Uterus (tissue), 7 donors: ENCODE measurements around the genes PLB1 and LBH.

DNA sequence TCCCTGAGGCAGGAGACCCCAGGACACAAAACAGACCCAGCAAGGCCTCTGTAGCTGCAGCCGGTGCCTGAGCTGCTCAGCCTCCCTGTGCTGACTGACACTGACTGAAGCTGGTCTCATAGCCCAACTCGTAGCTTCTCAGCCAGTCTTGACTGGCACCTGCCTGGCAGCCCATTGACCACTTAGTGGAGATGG lies 14.1 kb upstream of the FOSL2 start:
- PRO-cap, 4 experiments: no peak in any of the 4 experiments
- RAMPAGE, long total RNA, 2 experiments: no peak in any of the 2 experiments
- RRBS: no CpG with 5 or more reads among the region's 2 CpGs

- PRO-cap, 4 experiments: no peak in any of the 4 experiments
- RAMPAGE, long total RNA, 2 experiments: no peak in any of the 2 experiments
- RRBS: no CpG with 5 or more reads among the region's 2 CpGs
Observed at GRCh38 chr2:28404867-28405369, 12.3 kb downstream of the FOSL2 start.

DNA sequence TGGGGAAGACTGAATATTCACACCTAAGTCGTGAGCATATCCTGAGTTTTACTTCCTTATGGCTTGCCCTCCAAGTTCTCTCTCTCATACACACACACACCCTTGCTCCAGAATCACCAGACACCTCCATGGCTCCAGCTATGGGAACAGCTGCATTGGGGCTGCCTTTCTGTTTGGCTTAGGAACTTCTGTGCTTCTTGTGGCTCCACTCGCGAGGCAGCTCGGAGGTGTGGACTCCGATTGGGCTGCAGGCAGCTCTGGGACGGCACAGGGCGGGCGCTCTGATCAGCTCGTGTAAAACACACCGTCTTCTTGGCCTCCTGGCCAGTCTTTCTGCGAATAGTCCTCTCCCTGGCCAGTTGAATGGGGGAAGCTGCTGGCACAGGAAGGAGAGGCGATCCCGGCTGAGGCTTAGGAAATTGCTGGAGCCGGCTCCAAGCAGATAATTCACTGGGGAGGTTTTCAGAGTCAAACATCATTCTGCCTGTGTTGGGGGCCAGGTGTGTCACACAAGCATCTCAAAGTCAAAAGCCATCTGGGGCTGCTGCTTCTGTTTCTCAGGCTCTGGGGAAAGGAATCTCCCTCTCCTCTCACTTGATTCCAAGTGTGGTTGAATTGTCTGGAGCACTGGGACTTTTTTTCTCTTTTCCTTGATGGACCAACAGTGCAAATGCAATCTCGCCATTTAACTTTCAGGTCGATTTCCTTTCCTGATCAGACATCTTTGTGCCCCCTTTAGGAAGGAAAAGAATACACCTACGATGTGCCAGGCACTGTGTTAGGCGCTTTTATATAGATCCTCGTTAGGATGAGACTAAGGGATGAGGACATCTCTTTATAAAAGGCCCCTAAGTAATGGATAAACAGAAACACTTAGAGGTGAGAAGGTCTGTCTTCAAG lies 22.5 kb downstream of the FOSL2 start:
- PRO-cap, 4 experiments: no peak in any of the 4 experiments
- RAMPAGE, long total RNA, 2 experiments: no peak in any of the 2 experiments
- RRBS: no CpG with 5 or more reads among the region's 19 CpGs

DNA sequence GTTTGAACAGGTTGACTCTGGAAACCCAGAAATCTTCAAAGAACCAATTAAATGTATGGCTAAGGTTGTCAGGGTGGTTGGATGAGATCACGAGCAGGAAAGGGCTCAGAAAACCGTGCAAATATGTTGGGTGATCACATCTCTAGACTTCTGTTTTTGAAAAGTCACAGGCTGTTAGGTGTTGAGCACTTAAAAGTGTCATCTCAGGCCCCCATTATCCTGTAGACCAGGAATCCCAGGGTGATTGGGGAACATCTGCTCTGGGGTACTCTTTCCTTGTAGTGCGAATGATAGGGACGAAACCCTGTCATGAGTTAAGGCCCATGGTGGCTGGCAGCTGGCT lies 25.0 kb downstream of the FOSL2 start:
- PRO-cap, 4 experiments: no peak in any of the 4 experiments
- RAMPAGE, long total RNA, 2 experiments: no peak in any of the 2 experiments
- RRBS: no CpG with 5 or more reads among the region's 4 CpGs

- PRO-cap, 4 experiments: no peak in any of the 4 experiments
- RAMPAGE, long total RNA, 2 experiments: no peak in any of the 2 experiments
- RRBS: no CpG with 5 or more reads among the region's 15 CpGs
Observed at GRCh38 chr2:28495709-28496398, at the start of gene PLB1. PLB1 (plus strand) TSS chr2:28496060.

GRCh38 chr2:28544044-28544296 lies 48.1 kb downstream of the PLB1 start:
- PRO-cap, 4 experiments: no peak in any of the 4 experiments
- RAMPAGE, long total RNA, 2 experiments: no peak in any of the 2 experiments
- RRBS: no CpG with 5 or more reads among the region's 5 CpGs

DNA sequence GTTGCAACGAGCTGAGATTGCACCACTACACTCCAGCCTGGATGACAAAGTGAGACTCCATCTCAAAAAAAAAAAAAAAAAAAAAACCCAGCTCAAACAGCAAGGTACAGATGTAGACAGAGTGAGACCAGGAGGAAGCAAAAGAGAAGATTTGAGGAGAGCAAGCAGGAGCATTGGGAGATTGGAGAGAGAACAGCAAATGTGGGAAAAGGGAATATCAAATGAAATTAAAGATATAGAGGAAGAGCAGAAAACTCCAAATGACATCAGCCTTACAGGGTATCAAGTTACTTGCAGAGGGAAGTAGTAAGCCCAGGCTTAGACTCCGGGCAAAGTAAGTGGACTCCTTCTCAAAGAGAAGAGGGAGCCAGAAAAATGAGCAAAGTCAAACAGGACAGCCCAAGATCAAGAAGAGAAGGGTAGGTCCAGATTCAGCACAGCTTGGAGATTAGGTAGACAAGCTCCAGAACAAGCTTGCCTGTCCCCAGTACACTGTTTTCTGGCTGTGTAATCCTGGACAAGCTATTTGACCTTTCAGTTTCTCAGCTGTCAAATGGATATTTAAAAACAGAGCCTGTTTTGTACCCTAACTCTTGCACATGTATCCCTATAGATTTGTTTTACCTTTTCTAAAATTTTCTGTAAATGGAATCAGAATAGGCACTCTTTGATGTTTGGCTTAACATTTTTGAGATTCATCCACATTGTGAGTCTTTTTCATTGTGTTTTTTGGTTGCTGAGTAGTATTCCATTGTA lies 93.1 kb upstream of the PPP1CB start:
- PRO-cap, 4 experiments: peak in 3 of 4 experiments; most common plus-strand start position 322 of the sequence (in 2); most common minus-strand start position 201 of the sequence (in 2)
- RAMPAGE, long total RNA, 2 experiments: no peak in any of the 2 experiments
- RRBS: no CpG with 5 or more reads among the region's 2 CpGs

- PRO-cap, 4 experiments: no peak in any of the 4 experiments
- RAMPAGE, long total RNA, 2 experiments: no peak in any of the 2 experiments
- RRBS: no CpG with 5 or more reads among the region's 1 CpG
Observed at GRCh38 chr2:28661876-28662509, 89.6 kb upstream of the PPP1CB start.

DNA sequence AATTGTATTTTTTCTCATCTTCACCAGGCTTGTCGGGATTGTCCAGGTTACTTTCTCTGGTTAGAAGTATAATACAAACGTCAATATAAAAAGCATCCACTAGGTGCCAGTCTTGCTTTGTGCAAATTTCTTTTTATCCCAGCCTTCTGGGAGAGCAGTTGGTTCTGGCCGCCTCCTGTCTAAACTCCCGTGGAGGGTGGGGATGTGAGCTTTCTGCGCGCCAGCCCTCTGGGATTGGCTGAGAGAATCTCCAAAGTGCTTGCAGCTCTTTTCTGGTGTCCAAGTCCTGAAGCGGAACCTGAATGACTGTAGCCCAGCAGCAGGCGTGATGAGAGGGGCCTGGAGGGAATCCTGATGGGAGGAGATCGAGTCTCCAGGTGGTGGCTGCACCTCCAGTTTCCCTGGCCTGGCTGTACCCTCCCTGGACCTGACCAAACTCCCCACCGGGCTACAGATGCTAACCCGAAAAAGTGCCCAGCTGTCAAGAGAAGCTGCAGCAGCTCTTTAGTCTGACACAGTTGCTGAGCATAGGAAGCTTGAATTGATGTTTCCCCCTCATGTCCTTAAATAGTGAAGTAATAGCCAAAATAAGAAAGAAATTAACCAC lies 22.3 kb upstream of the TOGARAM2 start:
- PRO-cap, 4 experiments: no peak in any of the 4 experiments
- RAMPAGE, long total RNA, 2 experiments: no peak in any of the 2 experiments
- RRBS: no CpG with 5 or more reads among the region's 11 CpGs

GRCh38 chr2:29015631-29016028 lies 34.5 kb downstream of the TOGARAM2 start:
- PRO-cap, 4 experiments: no peak in any of the 4 experiments
- RAMPAGE, long total RNA, 2 experiments: no peak in any of the 2 experiments
- RRBS: no CpG with 5 or more reads among the region's 9 CpGs

- PRO-cap, 4 experiments: no peak in any of the 4 experiments
- RAMPAGE, long total RNA, 2 experiments: no peak in any of the 2 experiments
- RRBS: no CpG with 5 or more reads among the region's 7 CpGs
Observed at GRCh38 chr2:29112868-29113731, 2.1 kb upstream of the CLIP4 start.

- PRO-cap, 4 experiments: no peak in any of the 4 experiments
- RAMPAGE, long total RNA, 2 experiments: no peak in any of the 2 experiments
- RRBS: no CpG with 5 or more reads among the region's 2 CpGs
Observed at GRCh38 chr2:30145006-30145469, 1.8 kb upstream of the YPEL5 start.

GRCh38 chr2:30168027-30168589 lies 21.3 kb downstream of the YPEL5 start:
- PRO-cap, 4 experiments: no peak in any of the 4 experiments
- RAMPAGE, long total RNA, 2 experiments: no peak in any of the 2 experiments
- RRBS: no CpG with 5 or more reads among the region's 3 CpGs

DNA sequence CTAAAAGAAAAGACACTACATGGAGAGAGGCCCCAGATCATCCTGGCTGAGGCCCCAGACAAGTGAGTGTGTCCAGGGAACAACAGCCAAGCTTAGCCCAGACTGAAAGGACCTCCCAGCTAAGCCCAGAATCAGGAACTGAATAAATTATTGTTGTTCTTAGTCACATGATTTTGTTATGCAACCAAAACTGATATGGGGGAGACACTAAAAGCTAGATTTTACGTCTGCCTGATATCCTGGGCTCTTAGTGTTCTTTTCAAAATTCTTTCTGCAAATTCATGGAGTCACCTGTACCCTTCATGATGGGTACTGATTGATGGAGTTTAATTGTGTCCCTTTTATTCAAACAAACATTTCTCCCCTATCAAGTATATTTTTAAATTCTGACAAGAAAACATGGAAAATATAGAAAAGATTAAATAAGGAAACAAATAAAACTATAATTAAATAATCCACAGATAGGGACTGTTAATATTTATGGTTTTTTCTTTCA lies 29.2 kb upstream of the LBH start:
- PRO-cap, 4 experiments: no peak in any of the 4 experiments
- RAMPAGE, long total RNA, 2 experiments: no peak in any of the 2 experiments
- RRBS: no CpG with 5 or more reads among the region's 1 CpG

DNA sequence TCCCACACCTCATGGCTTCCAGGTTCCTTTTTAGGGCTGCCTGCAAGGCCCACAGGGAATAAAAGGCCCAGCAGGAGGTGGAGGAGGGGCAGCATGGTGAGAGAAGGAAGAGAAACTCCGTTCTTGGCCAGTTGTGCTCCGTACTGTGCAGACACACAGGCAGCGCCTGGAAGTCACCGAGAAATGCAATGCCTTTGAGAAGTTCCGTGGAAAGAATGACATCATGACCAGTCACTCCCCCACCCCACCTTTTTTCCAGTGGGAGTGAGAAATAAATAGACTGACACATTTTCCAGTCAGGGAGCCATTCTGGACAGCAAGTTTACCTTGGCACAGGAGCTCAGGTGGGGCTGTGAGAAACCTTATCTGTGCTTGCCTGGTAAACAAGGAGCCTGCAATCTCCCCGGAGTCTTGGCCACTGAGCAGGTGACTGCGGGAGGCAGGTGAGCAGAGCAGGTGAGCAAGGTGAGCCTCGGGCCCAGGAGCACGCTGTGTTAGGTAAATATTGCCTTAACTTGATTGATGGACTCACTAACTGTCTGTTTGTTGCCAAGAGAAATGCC lies 13.6 kb upstream of the LBH start:
- PRO-cap, 4 experiments: peak in 2 of 4 experiments; most common minus-strand start position 147 of the sequence (in 2)
- RAMPAGE, long total RNA, 2 experiments: no peak in any of the 2 experiments
- RRBS: no CpG with 5 or more reads among the region's 9 CpGs

DNA sequence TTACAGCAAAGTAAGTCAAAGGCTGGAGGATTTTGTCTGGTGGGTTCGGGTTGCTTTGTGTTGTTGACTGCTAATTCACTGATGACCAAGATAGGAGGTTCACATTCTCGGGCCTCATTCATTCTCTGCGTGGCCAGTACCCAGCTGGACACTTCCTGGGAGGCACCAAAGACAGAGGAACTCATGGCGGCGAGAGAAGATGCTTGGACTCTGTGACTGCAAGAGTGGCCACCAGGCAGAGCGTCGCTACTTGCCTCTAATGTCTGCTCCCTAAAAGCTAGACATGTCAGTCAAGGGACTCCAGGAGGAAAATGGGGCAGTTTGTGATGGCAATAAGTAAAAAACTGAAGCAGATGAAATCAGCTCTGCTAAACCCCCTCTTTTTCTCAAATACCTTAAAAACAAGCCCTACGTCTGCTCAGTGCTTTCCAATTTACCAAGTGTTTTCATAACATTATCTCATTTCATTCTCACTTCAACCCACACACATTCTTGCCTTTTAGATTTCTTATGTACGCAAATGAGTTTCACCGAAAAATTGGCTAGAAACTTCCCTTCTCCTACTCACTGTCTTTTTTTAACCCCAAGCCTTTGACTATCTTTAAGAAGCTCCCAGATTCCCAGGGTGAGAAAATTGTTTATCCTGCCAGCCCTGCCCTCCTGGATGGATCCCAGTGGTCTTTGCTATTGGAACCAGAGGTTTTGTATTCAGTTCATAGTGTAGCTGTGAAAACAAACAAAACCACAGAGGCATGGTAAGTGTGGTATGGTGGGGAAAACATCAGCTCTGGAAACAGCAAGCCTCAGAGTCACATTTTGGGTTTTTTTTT lies 4.9 kb upstream of the LBH start:
- PRO-cap, 4 experiments: peak in 3 of 4 experiments; most common minus-strand start position 447 of the sequence (in 2)
- RAMPAGE, long total RNA, 2 experiments: no peak in any of the 2 experiments
- RRBS: no CpG with 5 or more reads among the region's 10 CpGs

DNA sequence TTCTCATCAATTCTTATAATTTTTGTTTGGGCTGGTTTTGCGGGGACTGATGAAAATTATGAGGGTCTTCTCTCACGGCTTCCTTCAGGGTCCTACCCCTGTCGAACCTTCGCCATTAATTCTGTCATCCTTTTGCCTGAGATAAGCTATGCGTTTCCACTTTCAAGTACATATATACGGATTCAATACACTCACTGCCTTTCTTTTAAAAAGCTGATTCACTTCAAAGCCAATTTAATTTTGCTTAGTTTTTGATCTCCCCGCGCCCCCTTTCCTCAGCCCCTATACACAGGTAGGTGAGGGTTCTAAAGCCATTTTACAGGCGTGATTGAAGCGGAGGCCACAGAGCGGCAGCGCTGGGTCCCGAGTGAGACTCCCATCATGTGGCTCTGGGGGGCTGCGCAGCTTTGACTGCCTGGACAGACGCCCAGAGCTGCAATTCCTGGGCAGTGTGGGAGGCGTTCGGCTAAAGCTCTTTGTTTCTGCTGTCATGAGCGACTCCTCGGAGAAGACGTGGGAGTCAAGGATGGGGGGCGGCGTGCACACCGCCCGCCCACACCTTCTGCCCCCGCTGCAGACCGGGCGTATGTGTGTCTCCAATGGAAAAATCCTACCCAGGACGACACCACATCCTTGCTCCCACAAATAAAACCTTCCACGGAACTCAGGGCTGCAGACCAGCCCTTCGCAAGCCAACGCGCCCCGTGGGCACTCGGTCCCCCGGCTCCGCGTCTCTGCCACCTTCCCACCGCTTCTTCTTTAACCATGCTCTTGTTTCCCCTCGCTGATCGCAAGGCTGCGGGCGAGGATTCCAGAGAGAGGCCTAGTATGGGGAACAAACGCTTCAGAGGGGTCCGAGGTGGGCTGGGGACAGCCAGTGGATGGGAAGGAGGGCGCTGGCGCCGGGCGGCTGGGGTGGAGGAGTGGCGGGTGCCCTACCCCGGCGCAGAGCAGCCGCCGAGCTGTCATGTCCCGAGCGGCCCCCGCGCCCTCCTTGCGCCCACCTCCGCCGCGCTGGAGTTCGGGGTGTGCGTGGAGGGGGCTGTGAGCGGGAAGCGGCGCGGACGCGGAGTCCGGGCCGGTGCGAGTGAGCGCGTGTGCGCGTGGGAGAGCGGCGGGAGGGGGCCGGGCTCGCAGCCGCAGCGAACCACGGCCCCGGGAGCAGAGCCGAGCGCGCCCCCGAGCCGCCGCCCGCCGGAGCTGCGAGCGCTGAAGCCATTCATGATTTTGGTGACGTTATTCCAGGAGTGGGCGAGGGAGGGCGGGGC lies 694 bp upstream of the LBH start:
- PRO-cap, 4 experiments: peak in 4 of 4 experiments; most common plus-strand start position 438 of the sequence (in 2); most common minus-strand start position 391 of the sequence (in 3)
- RAMPAGE, long total RNA, 2 experiments: no peak in any of the 2 experiments
- RRBS: 2% methylated on average over 24 of the region's 97 CpGs

GRCh38 chr2:30231474-30231611 lies at the start of gene LBH:
LBH (plus strand) TSS chr2:30231534.
- PRO-cap, 4 experiments: peak in 4 of 4 experiments; most common plus-strand start chr2:30231537 (in 3)
- RAMPAGE, long total RNA, 2 experiments: start-site peak on the plus strand in 2 of 2 experiments, at chr2:30231531-30231537 at its widest, 122 to 1,058 reads per replicate
- RRBS: 1% methylated on average over 5 of the region's 11 CpGs

DNA sequence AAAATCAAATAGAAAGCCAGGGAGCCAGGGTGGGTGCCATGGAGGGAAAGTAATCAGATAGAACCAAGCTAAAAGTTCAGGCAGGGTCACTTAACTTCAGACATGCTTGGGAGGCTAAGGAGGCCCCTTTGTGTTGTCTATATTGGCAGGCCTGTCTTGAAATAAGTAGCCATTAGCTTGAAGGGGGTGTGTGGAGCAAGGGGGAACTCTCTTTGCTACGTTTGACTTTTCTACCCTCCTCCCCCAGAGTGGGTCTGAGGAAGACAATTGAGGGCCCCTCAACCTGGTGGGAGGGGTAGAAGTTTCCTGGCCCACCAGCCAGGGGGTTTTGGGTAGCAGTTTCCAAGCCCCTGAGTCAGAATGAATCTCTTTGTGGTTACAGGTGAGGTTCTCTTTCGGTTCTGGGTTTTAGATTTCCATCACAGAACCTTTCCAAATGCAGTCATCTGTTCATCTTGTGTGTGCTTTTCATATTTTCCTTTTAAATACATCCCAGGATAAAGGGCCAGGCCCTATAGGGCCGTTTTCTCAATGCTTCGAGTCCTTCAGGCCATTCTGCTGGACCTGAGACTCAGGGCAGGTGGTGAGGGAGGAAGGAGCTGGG lies 4.5 kb downstream of the LBH start:
- PRO-cap, 4 experiments: no peak in any of the 4 experiments
- RAMPAGE, long total RNA, 2 experiments: no peak in any of the 2 experiments
- RRBS: no CpG with 5 or more reads among the region's 4 CpGs

- PRO-cap, 4 experiments: no peak in any of the 4 experiments
- RAMPAGE, long total RNA, 2 experiments: no peak in any of the 2 experiments
- RRBS: no CpG with 5 or more reads among the region's 12 CpGs
Observed at GRCh38 chr2:30236808-30237681, 5.7 kb downstream of the LBH start.